Esophagus squamous epithelium (tissue), 4 donors: ENCODE data around the gene CRADD.

DNA sequence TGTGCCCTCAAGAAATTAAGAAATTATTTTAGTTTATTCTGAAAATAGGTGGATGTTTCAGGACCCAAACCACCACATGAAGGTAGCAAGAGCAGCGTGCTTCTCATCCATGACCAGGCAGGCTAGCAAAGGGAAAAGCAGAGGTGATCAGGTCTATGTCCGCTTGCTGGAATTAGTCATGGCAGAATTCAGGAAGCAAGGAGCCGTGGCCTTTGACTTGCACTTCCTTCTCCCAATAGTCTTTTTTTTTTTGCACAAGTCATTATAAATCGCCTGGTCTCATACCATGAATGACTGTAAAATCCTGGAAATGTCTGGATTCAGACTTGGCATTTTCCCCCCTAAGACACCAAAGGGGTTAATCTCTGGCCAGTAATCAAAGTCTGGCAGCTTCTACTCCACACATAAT is 157.7 kb downstream of the BTG1 start:
- PRO-cap: no peak
- RAMPAGE, long total RNA, 4 experiments: no peak in any of the 4 experiments

GRCh38 chr12:92011623-92011973 is 134.0 kb downstream of the BTG1 start:
- PRO-cap: no peak
- RAMPAGE, long total RNA, 4 experiments: no peak in any of the 4 experiments

DNA sequence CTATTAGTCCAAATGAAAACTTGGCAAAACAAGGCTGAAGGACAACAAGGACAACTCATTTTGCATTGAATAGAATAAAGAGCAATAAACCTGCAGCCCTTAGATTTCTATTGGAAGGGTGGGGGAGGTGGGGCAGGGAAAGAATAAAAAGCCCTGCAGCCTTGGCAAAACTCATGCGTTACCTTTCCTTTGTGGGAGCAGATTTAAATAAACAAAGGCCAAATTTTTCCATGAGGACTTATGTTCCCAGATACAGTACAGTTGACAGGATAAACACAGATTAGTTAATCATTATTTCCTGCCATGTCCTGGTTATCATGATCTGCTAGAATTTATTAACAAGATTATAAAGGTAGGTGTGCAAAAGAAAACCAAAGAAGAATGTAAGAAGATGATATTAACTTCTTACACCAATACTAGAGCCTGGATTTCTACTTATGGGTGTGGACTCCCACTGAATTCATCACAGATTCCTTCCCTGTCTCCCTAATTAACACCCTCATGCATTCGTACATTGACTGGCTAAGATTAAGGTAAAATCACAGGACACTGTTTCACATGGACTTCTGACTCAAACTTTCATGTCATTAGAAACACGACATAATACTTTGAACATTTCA is 46.6 kb downstream of the BTG1 start:
- PRO-cap: no peak
- RAMPAGE, long total RNA, 4 experiments: no peak in any of the 4 experiments

GRCh38 chr12:92124960-92125330 is 20.7 kb downstream of the BTG1 start:
- PRO-cap: no peak
- RAMPAGE, long total RNA, 4 experiments: no peak in any of the 4 experiments

DNA sequence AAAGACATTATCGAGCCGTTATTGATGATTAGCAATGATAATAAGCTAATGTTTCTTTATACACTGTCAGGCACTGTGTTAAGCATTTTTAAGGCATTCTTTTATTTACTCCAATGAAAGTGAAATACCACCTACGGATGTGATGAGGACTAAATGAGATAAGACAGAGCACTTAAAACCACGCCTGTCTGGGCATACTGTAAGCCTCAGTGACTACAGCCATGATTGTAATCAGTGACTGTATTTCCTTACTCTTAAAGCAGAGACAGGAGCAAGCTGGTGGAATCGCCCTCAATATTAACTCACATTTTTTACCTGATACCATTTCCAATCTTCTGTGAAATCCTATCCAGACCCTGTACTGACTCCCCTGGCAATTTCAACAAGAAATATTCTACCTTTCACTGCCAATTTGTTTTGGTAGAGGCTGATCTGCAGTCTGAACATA is 195.3 kb upstream of the BTG1 start:
- PRO-cap: no peak
- RAMPAGE, long total RNA, 4 experiments: no peak in any of the 4 experiments

DNA sequence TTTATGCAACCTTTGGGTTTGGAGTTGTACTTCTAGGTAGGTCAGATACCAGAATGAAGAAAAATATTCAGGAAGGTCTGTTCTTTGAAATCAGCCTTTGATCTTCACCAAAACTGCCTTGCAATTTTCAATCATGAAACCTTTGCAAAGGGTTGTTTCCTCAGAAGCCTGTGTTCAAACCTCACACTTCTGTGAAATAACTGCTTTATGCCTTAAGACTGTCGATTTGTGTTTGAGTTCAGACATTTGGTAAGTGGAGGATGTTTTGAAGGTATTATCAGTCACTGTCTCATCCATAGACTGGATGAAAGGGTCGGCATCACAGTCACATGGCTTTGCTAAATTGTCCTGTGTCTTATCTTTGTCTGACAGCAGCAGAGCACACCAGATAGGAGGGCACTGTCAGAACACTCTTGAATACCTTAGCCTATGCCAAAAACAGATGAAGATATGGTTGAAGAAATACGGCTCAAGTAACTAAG is 233.3 kb upstream of the BTG1 start:
- PRO-cap: no peak
- RAMPAGE, long total RNA, 4 experiments: no peak in any of the 4 experiments

GRCh38 chr12:92398367-92398917 is 252.8 kb upstream of the BTG1 start:
- PRO-cap: bidirectional peak, plus-strand start at chr12:92398857, minus-strand start at chr12:92398694
- RAMPAGE, long total RNA, 4 experiments: no peak in any of the 4 experiments

GRCh38 chr12:92445150-92445757 is 257.5 kb upstream of the PLEKHG7 start:
- PRO-cap: bidirectional peak, plus-strand start at chr12:92445536, minus-strand start at chr12:92445358
- RAMPAGE, long total RNA, 4 experiments: no peak in any of the 4 experiments

DNA sequence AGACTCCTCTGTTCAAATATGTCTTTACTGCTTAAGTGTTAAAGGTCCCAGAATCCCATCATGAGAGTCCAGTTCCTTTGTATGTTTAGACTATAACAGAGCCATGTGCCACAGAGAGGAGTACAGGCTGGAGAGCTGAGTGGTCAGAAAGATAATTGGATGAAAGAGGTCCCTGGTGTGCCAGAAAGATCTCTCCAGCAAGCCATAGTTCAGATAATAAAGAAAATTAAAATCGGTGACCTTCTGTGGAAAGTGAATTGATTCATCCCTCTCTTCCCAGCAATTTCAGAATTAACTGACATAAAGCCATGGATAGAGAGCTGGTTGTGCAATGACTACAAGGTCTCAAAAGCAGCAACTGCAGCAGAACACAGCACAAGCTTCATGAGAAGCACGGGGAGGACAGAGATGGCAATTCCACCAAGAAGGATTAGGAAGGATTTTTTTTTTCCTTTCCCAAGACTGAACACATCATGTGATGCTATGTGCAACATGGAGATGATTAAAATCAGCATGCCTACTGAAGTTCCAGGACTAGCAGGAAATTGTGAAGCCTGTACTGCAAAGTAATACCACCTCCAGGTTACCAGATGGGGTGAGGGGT is 154.9 kb upstream of the PLEKHG7 start:
- PRO-cap: no peak
- RAMPAGE, long total RNA, 4 experiments: no peak in any of the 4 experiments

DNA sequence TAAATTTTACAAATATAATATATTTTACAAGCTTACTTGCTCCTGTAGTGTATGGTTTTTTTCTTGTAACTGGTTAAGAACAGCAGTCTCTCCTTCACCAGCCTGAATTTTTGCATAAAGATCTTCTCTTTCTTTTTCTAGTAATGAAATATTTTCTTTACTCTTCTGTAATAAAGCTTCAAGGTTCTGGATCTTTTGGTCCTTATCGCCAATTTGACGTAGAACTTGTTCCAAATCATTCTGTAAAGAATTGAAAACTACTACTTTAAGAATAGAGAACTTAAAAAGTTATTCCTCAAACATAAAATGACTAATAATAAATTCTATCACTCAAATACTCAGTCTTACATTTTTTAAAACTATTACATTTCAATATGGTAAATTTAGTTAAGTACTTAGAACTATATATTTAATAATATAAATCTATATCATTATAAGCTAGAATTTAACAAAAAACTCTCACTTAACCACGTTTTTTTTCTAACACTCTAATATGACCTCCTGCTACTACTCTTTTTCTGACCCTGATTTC is 109.8 kb downstream of the EEA1 start:
- PRO-cap: no peak
- RAMPAGE, long total RNA, 4 experiments: no peak in any of the 4 experiments

DNA sequence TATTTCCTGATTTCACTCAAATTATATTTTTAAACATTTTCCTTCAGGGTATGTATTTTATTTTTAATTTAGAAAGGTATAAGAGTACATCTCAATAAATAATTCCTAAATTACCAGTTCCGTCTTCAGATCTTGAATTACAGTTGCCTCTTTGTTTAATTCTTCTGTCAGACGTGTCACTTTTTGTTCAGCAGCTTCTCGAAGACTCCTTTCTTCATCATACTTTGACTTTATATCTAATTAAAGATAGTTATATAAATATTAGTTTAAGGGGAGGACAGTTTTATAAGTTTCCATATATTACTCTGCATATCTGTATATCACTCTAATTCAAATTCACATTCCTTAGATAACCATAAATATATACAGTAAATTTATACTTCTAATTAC is 77.0 kb downstream of the EEA1 start:
- PRO-cap: no peak
- RAMPAGE, long total RNA, 4 experiments: no peak in any of the 4 experiments

- PRO-cap: bidirectional peak, plus-strand start at chr12:92929517, minus-strand start at chr12:92929324; bidirectional peak, plus-strand start at chr12:92929831, minus-strand start at chr12:92929801
- RAMPAGE, long total RNA, 4 experiments: no peak in any of the 4 experiments
These were observed 472 bp upstream of the EEA1 start for GRCh38 chr12:92929402-92930132.

DNA sequence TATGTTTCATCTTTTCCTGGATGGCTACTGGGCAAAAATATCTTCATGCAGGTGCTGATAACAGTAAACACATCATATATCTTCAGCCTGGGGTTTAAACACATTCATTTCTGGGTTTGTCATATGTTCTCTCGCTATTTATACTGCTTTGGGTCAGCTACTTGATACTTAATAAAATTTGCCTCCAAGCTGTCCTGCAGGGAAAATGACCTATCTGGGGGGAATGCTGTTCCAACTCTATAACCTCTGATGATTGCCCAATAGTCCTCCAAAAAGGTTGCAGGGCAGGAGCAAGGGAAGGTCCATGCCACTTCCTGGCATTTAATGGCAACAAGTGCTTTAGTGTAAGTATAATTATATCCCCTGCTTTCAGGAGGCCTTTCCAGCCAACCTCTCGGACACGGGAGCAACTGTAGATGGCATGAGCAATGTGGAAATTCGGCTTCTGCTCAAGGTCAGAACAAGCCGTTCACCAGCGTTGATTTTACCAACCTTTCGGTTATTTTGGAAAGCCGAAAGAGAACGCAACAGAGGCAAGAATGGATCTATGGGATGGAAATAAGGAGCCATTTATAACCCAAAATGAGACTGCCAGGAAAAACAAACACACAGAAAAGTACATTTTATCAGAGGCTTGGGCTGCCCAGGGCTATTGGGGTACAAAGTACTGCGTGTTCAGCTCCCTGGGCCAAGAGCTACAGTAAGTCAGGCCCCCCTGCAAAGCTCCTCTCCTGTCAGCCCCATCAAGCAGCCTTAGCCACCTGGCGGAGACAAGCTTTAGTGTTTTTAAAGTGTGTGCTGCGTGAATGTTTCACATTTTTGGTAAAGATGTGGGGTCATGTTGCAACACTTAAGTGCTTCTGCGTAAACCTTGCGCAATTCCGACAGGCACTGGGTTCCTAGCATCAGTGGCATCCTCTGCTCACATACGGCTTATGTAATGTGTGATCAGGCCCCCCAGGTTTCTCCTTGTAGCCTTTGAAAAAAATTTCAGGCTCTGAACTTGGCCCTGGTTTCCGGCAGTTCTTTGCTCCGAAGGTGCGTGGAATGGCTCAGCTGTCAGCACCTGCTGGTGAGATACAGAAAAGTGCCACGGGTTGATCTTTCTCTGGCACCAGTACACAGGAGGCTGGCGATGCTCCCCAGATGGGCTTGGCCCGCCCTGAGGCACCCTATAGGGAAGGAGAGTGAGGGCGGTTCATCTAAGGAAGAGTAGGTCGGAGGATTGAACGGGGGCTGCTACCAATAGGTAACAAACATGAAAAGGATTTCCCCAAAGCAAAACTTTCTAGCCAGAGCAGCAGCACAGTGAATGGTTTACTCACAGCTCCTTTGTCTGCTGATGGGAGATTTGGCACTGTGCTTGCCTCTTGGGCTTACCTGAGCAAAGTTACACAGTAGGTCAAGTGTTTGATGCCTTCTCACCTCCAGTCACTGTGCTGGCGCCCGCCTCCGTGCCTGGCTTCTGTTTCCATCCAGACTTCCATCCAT is 198.5 kb upstream of the EEA1 start:
- PRO-cap: no peak
- RAMPAGE, long total RNA, 4 experiments: no peak in any of the 4 experiments

- PRO-cap: unidirectional peak, plus-strand start at chr12:93378402; bidirectional peak, plus-strand start at chr12:93378771, minus-strand start at chr12:93378752
- RAMPAGE, long total RNA, 4 experiments: no peak in any of the 4 experiments
These were observed 877 bp downstream of the NUDT4 start for GRCh38 chr12:93378282-93379321.

GRCh38 chr12:93447503-93448180 is 5.9 kb upstream of the UBE2N start:
- PRO-cap: no peak
- RAMPAGE, long total RNA, 4 experiments: no peak in any of the 4 experiments

DNA sequence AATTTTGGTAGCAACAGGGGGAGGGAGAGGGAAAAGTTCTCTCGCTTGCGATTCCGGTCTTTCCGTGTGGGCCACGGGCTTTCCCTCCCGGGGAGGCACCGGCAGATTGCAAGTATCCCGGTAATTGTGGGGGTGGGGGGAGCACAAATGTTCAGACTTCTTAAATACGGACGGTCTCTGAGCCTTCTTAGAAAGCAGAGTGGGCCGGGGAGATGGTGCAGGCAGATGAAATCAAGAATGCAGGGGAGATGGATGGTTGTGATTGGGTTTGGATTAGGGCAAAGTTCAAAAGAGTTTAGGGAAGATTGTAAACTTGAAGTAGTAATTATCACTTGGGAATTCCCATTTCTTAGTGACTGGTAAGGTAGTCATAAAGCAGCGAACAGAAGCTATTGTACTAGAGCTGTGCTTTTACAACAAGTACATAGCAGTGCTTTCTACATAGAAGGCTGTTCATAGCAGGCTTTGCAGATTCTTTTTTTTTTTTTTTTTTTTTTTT is 1.3 kb downstream of the SOCS2 start:
- PRO-cap: bidirectional peak, plus-strand start at position 190 of the sequence, minus-strand start at position 66 of the sequence
- RAMPAGE, long total RNA, 4 experiments: no peak in any of the 4 experiments

DNA sequence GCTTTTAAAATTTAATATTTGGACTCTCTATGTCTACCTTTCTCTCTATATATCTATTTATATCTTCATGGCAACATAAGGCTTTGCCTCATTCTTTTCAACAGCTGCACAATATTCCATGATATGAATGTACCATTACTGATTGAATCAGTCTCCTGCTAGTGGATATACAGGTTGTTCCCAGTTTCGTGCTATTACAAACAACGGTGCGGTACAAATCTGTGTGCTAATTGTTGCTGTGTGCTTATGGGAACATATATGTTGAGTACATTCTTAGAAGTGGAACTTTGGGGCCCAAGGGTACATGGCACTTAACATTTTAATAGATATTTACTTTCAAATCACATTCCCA is 19.7 kb downstream of the SOCS2 start:
- PRO-cap: unidirectional peak, plus-strand start at position 150 of the sequence
- RAMPAGE, long total RNA, 4 experiments: no peak in any of the 4 experiments

GRCh38 chr12:93602865-93603327 is 30.4 kb downstream of the SOCS2 start:
- PRO-cap: no peak
- RAMPAGE, long total RNA, 4 experiments: no peak in any of the 4 experiments

GRCh38 chr12:93677011-93678189 is at the start of gene CRADD:
TSS of gene CRADD (plus strand) at chr12:93677375.
- PRO-cap: bidirectional peak, plus-strand start at chr12:93677572, minus-strand start at chr12:93677302; bidirectional peak, plus-strand start at chr12:93677998, minus-strand start at chr12:93677939; unidirectional peak, minus-strand start at chr12:93678118
- RAMPAGE, long total RNA, 4 experiments: start-site peak on the plus strand in 4 of 4 experiments, at chr12:93677340-93677463 at its widest, 41 to 172 reads per replicate

GRCh38 chr12:93711314-93711830 is 34.2 kb downstream of the CRADD start:
- PRO-cap: no peak
- RAMPAGE, long total RNA, 4 experiments: no peak in any of the 4 experiments